Cardiac septum (tissue), 1 donor: ENCODE measurements around the genes OR10R2, CFAP45, IGSF8 and ATP1A2.

DNA sequence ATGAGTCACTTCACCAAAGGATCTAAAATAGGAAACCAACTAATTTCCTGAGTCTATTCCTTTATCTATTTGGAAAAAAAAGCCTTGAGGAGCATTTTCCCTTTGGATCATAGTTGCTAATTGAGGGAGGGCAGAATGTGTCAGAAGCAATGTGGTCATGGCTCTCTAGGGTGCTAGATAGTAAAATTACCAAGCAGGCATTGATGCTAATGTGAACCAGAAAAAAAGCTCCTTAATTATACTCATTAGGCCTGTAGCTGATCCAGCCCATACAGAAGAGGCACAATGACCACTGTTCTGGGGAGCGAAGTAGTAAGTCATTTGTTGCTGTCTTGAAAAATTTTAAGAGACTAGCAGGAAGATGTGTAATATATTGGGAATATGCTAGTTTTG is at the start of gene OR10R2:
Gene OR10R2 (plus strand): TSS at position 180 of the 393 bp plus-strand sequence.
- PRO-cap, result no peak

- PRO-cap, result no peak
Measured at GRCh38 chr1:158930309-158931084, 855 bp upstream of the PYHIN1 start.

- PRO-cap, result no peak
Measured at GRCh38 chr1:158951973-158952423, 20.6 kb downstream of the PYHIN1 start.

GRCh38 chr1:159005333-159006439 is 3.1 kb upstream of the PYDC5 start:
- PRO-cap, result bidirectional peak, plus-strand start at chr1:159005969, minus-strand start at chr1:159005692

DNA sequence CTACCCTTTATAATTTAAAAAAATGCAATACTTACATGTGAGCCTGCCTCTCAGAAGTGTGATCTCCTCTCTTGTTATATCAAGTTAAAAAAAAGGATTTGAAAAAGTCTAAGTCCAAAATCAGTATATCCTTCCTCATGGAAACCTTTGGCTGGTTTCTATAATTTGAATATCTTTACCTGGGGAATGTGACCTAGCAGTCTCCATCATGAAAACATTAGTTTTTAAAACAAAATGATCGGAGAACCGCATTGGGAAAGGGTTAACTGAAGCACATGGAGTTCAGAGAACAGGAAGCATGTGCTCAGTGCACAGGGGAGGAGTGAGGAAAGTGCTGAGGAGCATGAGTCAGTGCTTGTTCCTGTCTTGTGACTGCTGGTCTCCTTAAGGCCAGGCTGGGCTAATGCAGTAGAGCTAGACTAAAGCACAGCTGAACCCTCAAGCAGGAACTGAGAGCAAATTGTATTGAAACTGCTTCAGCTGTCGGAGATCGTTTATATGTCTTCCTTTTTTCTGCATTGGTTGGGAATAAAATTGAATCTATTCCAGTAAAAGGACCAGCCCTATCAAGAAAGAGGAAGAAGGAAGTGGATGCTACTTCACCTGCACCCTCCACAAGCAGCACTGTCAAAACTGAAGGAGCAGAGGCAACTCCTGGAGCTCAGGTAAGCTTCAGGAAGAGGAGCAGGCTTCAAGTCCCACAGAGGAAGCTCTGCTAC is 5.8 kb downstream of the IFI16 start:
- PRO-cap, result unidirectional peak, plus-strand start at position 417 of the sequence

GRCh38 chr1:159588939-159589253 is 1.3 kb downstream of the APCS start:
- PRO-cap, result no peak

DNA sequence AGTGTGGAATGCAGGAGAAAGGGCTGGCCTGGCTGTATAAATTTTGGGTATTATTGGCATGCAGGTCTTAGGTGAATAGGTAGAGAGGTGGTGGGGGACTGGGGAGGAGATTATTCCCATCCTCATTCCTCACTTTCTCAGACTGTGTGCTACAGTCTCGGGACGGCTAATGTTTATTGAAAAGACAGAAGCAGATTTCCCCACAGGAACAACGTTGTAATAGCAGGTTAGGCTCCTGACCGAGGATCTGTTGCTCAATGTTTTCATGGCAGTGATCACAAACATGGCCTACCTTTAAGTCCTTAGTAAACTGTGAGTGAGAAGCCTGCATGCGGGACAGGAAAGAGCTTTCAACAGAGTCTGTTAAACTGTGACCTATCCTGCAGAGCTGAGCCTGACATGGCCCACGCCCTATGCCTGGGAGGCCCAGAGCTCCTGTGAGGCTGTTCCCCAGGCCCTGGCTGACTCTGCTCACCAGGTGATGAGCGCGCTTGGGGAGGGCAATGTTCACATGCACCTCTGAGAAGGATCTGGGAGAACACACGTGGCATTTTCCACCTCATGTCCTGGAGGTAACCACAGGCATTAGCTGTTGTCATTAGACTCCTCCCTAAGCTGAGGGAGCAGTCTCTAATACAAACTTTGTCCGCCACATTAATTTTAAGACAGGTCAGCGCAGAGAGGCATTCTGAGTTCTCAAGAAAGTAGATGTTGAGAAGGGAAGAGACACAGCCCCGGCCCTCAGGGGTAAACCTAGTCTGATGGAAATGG is 16.4 kb downstream of the VSIG8 start:
- PRO-cap, result no peak

- PRO-cap, result no peak
Measured at GRCh38 chr1:159860532-159861257, 1.8 kb downstream of the VSIG8 start.

- PRO-cap, result bidirectional peak, plus-strand start at chr1:159900284, minus-strand start at chr1:159900159
Measured at GRCh38 chr1:159899956-159900911, at the start of gene CFAP45. CFAP45 (minus strand) TSS chr1:159900165.

DNA sequence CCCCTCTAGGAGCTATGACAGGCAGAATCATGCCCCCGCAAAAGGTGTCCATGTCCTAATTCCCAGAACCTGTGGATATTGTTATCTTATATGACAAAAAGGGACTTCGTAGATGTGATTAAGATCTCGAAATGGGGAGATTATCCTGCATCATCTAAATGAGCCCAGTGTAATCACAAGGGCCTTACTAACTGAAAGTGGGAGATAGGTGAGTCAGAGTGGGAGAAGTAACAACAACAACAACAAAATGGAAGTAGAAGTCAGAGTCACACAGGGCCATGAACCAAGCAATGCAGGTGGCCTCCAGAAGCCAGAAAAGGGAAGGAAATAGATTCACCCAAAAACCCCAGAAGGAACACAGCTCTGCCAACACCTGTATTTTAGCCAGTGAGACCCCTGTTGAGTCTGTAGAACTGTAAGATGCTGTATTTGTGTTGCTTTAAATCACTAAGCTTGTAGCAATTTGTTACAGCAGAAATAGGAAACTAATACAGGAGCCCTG is 4.1 kb downstream of the TAGLN2 start:
- PRO-cap, result no peak

- PRO-cap, result no peak
Measured at GRCh38 chr1:159922820-159923115, 2.5 kb downstream of the TAGLN2 start.

DNA sequence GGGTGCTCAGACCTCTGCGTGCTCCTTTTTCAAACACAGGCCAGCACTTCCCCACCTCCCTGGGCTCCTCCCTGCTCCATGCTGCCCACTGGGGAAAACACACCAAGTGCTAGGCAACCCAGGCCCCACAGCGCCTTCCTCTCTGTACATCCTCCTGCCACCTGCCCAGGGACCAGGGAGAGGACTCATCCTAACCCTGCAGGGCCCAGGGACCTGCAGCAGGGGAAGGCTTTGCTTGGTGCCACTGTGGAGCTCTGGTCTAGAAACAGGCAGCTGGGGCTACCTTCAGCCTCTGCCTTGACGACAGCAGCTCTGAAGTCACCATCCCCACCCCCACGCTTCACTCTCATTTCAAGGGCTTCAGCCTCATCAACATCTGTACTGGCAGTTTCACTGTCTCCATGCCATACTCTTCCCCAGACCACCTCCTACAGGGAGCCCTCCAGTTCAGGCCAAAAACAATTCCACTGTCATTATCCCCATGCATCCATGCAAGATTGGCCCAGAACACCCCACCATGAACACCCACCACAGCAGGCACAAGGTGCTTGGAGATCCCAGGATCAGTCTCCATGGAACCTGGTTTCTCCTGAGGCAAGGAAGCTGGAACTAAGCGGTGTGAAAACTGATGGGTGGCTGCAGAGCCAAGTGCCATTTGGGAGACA is 1.1 kb downstream of the IGSF8 start:
- PRO-cap, result no peak

GRCh38 chr1:160098307-160098979 is at the start of gene IGSF8:
IGSF8 (minus strand) TSS chr1:160098619.
- PRO-cap, result unidirectional peak, minus-strand start at chr1:160098606; bidirectional peak, plus-strand start at chr1:160099153, minus-strand start at chr1:160098824

DNA sequence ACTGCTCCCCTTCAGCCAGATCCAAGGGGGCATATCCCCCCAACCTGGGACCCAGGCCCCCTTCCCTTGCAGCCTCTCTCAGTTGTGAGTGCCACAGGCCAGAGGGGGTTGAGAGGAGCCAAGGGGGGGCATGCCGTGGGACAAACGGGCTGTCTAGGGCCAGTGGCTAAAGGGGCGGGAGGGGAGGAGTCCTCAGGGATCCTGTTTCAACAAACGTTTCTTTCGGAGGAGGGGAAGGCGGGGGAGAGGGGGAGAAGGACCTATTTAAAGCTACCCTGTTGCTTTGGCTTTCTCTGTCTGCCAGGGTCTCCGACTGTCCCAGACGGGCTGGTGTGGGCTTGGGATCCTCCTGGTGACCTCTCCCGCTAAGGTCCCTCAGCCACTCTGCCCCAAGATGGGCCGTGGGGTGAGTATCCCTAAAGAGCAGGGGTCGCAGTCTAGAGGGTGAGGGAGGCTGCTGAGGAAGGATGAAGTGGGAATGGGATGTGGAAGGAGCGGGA is at the start of gene ATP1A2:
Gene ATP1A2 (plus strand): TSS at position 292 of the 500 bp plus-strand sequence.
- PRO-cap, result unidirectional peak, plus-strand start at position 296 of the sequence; unidirectional peak, plus-strand start at position 321 of the sequence

GRCh38 chr1:160141287-160141954 is 10.0 kb upstream of the ATP1A4 start:
- PRO-cap, result no peak

GRCh38 chr1:160168997-160169993 is 17.9 kb downstream of the ATP1A4 start:
- PRO-cap, result no peak

DNA sequence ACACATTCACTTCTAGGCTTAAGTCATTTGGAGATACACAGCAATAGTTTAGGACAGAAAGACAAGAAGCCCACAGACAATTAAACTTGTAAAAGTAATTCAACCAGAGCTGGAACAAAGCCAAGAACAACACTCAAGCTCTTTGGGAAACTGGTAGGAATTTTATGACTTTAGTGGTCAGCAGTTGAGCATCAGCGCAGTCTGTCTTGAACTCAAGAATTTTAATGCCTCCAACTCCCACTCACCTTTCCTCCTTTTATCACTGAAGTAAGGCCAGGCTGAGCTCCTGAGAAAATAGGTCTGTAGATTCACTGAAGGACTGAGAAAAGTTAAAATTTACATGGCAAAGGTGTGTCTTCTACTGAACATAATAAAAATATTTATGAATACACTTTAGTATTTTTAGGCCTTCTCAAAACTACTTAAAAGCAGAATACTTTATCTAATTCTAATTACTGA is 1.3 kb downstream of the DCAF8 start:
- PRO-cap, result unidirectional peak, plus-strand start at position 173 of the sequence

- PRO-cap, result no peak
Measured at GRCh38 chr1:160277031-160277546, 7.8 kb downstream of the PEX19 start.

GRCh38 chr1:160432217-160432984 is 32.0 kb downstream of the VANGL2 start:
- PRO-cap, result no peak

DNA sequence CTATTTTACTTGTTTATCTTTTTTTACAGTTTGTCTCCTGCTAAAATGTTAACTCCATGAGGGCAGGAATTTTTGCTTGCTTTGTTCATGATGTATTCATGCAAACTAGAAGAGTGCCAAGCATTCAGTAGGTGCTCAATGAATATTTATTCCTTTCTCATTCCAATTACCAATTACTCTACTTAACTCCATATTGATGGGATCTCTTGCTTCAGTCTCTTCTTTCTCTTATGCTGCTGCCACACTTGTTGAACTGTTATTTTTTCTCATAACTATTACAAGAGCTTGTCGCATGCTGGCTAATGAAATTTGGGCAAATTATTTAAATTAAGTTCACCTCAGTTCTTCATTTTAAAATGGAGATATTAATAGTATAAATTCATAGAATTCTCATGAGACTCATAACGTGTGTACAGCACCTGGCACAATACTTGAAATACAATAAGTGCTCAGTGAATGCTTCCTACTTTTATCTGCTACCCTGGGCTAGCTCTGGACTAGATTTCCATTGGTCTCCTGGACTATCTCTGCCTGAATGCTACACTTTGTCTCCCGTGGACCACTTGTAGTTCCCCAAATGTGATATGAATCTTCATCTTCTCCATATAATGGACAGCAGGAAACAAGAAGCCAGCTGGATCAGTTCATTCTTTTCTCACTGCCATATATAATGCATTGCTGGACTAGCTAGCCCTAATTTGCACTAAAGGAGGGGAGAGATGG is 993 bp downstream of the SLAMF6 start:
- PRO-cap, result no peak